Heart left ventricle (tissue), 7 donors: Measurements from ENCODE around the genes COMMD3 and ARMC3.

GRCh38 chr10:21545118-21545628, 11.1 kb downstream of the MLLT10 start:
- PRO-cap, 6 experiments, result no peak in any of the 6 experiments
- RAMPAGE, long total RNA, 2 experiments, result no peak in any of the 2 experiments
- RRBS, result no CpG with 5 or more reads among the region's 3 CpGs

- PRO-cap, 6 experiments, result no peak in any of the 6 experiments
- RAMPAGE, long total RNA, 2 experiments, result no peak in any of the 2 experiments
- RRBS, result no CpG with 5 or more reads among the region's 7 CpGs
Measured at GRCh38 chr10:21733679-21734254, 199.7 kb downstream of the MLLT10 start.

DNA sequence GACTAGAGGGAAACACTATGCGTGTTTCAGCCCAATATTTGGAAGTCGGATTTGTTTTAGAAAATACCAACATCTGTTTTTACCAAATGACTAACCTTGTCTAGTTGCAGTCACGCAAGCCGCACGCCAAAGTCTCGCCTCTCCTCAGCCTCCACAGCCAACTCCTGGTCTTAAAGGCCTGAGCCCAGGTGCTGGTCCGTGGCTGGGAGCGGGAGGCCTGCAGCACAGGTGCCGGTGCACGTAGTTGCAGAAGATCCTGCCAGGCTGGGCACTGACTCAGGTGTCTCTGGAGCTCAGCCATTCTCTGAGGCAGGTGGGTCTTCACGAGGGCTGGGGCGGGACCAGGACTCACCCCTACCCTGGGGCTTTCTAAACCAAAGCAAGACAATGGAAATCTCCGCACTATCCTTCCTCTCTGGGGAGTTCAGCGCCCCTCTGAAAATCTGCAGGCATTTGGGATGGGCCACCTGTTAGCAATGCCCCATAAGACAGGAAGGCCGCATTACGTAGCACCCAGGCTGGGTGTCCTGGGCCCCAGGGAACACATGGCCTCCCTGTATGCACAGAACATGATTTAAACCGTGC, 216.4 kb downstream of the MLLT10 start:
- PRO-cap, 6 experiments, result no peak in any of the 6 experiments
- RAMPAGE, long total RNA, 2 experiments, result no peak in any of the 2 experiments
- RRBS, result no CpG with 5 or more reads among the region's 17 CpGs

- PRO-cap, 6 experiments, result no peak in any of the 6 experiments
- RAMPAGE, long total RNA, 2 experiments, result no peak in any of the 2 experiments
- RRBS, result no CpG with 5 or more reads among the region's 1 CpG
Measured at GRCh38 chr10:21919678-21920379, 83.7 kb downstream of the DNAJC1 start.

- PRO-cap, 6 experiments, result no peak in any of the 6 experiments
- RAMPAGE, long total RNA, 2 experiments, result no peak in any of the 2 experiments
- RRBS, result no CpG with 5 or more reads among the region's 4 CpGs
Measured at GRCh38 chr10:21928144-21928824, 75.2 kb downstream of the DNAJC1 start.

GRCh38 chr10:21961899-21962458, 41.6 kb downstream of the DNAJC1 start:
- PRO-cap, 6 experiments, result no peak in any of the 6 experiments
- RAMPAGE, long total RNA, 2 experiments, result no peak in any of the 2 experiments

DNA sequence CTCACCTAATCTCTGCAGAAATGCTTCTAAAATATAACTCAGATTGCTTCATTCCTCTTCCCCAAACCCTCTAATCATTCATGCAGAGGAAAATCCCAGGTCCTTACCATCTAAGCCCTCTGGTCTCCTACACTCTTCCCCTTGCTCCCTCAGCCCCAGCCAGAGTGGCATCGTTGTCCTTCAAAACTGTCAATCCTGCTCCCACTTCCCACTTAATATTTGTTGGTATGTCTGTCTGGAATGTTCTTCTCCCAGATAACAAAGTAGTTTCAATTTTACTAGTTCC, 27.5 kb upstream of the DNAJC1 start:
- PRO-cap, 6 experiments, result peak in 2 of 6 experiments; most common minus-strand start position 185 of the sequence (in 1)
- RAMPAGE, long total RNA, 2 experiments, result no peak in any of the 2 experiments
- RRBS, result no CpG with 5 or more reads among the region's 1 CpG

- PRO-cap, 6 experiments, result peak in 6 of 6 experiments; most common plus-strand start chr10:22229256 (in 5); most common minus-strand start chr10:22229152 (in 4)
- RAMPAGE, long total RNA, 2 experiments, result no peak in any of the 2 experiments
- RRBS, result under 1% methylated on average over 21 of the region's 76 CpGs
Measured at GRCh38 chr10:22228750-22230214, 11.5 kb upstream of the EBLN1 start.

DNA sequence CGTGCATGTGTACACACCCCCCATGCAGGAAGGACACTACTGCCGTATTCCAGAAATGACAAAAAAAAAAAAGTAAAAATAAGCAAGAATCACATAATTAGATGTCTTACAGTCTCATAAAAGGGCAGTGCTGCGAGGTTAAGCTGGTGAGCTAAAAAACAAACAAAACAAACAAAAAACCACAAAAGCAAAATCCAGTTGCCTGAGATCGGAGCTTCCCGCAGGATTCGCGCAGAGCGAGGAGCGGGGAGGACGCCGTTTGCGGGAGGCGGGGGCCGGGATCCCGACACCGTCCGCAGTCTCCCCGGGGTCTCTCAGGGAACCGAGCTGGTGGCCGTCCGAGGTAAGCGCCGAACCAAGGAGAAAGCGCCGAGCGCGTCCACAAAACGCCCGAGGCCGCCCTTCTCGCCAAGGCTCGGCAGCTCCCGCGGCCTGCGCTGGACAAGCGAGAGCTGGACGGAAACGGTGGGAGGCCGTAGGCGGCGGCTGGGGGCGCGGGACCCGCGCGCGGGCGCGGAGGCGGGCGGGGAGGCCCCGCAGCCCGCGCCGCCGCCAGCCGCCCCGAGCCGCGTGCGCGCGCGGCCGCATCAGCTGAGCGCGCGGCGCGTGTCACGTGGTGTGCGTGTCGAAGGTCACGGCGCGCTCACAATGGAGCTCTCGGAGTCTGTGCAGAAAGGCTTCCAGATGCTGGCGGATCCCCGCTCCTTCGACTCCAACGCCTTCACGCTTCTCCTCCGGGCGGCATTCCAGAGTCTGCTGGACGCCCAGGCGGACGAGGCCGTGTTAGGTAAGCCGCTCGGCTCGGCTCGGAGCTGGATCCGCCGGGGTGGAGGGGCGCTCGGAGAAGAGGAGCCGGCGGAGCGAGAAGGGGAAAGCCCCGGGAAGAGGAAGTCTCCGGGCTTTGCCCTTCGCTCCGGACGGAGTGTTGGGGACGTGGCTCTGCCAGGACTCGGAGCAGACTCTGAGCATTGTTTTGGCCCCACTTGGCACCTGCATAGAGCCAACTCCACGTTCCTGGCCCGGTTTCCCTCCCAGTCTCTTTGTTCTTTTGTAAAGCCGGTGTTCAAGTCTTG, at the start of gene COMMD3:
TSS of gene COMMD3 (plus strand) at position 619 of the 1,073 bp plus-strand sequence.
- PRO-cap, 6 experiments, result peak in 6 of 6 experiments; most common plus-strand start position 640 of the sequence (in 5); most common minus-strand start position 586 of the sequence (in 6)
- RAMPAGE, long total RNA, 2 experiments, result start-site peak on the plus strand in 2 of 2 experiments, centred at positions 649 to 650 of the sequence, 541 to 602 reads per replicate
- RRBS, result 2% methylated on average over 15 of the region's 109 CpGs

DNA sequence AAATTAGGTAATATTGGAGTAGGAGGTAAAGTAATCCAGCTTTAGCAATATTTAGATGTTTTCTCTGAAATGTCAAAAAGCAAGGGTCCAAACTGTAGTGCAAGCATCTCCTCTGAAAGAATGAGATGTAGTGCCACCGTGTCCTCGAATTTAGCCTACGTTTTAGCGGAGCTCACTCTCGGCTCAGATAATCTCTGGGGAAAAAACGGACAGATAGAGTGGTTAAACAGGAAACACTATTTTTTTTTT, 5.4 kb upstream of the SPAG6 start:
- PRO-cap, 6 experiments, result peak in 1 of 6 experiments; most common minus-strand start position 152 of the sequence (in 1)
- RAMPAGE, long total RNA, 2 experiments, result no peak in any of the 2 experiments
- RRBS, result no CpG with 5 or more reads among the region's 6 CpGs

GRCh38 chr10:22437193-22438424, 92.3 kb downstream of the SPAG6 start:
- PRO-cap, 6 experiments, result peak in 6 of 6 experiments; most common plus-strand start chr10:22437341 (in 5); most common minus-strand start chr10:22437595 (in 5)
- RAMPAGE, long total RNA, 2 experiments, result start-site peak on the minus strand in 1 of 2 experiments, at chr10:22437590-22437679 at its widest, 11 reads per replicate
- RRBS, result 2% methylated on average over 5 of the region's 77 CpGs

DNA sequence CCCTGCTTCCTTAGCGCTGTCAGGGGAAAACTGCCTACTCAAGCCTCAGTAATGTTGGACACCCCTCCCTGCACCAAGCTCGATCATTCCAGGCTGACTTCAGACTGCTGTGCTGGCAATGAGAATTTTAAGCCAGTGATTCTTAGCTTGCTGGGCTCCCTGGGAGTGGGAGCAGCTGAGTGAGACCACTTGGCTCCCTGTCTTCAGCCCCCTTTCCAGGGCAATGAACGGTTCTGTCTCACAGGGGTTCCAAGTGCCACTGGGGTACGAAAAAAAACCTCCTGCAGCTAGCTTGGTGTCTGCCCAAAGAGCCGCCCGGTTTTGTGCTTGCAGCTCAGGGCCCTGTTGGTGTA, 184.1 kb downstream of the PIP4K2A start:
- PRO-cap, 6 experiments, result no peak in any of the 6 experiments
- RAMPAGE, long total RNA, 2 experiments, result no peak in any of the 2 experiments
- RRBS, result no CpG with 5 or more reads among the region's 6 CpGs

DNA sequence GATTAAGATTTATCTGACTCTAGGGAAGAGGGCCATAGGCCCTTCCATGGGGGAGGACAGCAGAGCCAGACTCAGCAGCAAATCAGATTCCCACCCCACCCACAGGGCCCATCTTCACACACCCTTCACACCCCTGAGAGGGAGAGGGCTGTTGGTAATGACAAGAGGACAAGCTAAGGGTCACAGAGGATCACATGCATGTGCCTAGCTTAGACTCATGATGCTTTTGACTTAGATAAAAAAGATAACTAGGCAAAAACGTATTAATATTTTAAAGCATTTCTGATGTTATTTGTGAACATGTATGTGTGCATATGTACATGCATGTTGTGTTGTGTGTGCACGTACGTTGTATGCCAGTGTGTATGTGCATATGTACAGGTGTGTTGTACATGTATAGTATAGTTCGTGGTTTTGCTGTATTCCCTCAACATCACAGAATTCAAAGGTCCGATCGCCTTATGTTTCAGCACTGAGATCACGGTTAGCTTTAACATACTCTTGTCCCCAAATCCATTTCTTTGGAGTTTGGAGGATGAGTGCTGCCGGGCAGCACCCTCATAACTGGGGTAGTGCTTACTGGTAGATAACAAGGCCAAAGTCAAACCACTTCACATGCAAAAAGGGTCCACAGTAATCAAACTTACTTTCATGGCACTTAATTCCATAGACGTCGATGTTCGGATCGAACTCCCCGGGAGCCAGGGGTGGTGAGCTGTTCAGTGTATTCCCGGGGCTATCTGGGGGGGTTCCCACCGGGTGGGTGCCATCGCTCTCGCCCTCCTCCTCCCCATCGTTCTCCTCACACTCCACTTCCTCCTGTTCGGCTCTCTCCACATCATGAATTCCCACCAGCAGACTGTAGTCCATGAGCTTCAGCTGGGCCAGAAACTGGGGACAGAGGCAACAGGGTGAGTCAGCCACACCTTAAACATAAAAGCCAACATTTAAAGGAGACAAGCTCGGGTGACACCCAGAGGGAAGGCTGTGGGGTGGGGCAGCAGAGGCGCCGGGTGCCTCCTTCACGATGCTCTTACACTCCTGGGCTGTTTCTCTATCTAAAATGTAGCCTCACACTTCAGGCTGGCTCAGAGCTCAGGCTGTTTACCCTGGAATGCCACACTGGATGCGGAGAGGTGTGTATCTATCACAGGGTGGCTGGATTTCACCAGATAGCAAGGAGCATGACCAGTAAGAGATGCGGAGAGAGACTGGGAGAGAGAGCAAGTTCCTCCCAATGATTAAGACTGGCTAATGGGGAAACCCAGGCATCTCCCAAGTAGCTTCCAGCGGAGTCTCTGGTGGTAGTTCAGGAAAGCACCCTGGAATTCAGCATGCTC, 172.8 kb downstream of the PIP4K2A start:
- PRO-cap, 6 experiments, result no peak in any of the 6 experiments
- RAMPAGE, long total RNA, 2 experiments, result no peak in any of the 2 experiments
- RRBS, result 100% methylated on average over 1 of the region's 26 CpGs

DNA sequence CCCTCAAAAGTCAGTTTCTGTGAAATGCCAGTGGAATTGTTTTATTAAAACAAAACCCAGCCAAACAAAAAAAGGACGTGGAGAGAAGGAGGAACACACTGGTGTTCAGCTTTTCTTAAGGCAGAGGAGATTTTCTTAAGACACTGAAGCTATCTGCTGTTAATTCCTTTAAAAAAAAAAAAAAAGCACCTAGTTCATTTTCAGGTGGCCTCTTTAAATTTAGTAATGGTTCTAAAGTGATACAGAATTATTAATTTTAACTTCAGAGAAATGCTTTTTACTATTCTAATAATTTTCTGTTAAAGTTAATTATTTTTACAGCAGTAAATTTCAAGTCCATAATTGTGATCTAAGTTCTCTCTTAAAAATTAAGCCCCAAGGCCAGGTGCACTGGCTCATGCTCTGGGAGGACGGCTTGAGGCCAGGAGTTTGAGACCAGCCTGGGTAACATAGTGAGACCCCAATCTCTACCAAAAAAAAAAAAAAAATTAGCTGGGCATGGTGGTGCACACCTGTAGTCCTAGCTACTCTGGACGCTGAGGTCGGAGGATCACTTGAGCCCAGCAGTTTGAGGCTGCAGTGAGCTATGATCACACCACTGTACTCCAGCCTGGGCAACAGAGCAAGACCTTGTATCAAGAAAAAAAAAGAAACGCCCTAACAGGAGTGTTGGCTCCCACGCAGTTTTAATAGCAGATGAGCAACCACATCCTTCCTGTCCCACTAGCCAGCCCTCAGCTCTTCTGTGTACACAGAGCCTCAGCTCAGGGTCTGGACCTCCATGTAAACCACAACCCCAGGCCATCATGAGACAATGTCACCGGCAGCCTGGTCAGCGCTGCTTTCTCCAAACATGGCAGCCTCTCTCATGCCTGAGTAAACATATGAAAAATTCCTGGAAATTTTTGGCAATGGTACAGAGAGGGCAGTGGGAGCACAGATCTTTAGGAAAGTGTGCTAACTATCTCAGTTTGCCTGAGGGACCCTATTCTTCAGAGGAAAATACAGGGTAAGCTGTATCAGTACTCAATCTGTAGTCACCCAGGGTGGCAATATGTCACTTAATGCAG, 108.4 kb downstream of the PIP4K2A start:
- PRO-cap, 6 experiments, result no peak in any of the 6 experiments
- RAMPAGE, long total RNA, 2 experiments, result no peak in any of the 2 experiments
- RRBS, result no CpG with 5 or more reads among the region's 8 CpGs

- PRO-cap, 6 experiments, result no peak in any of the 6 experiments
- RAMPAGE, long total RNA, 2 experiments, result no peak in any of the 2 experiments
- RRBS, result no CpG with 5 or more reads among the region's 11 CpGs
Measured at GRCh38 chr10:22649314-22649961, 64.9 kb downstream of the PIP4K2A start.

GRCh38 chr10:22651199-22652046, 63.0 kb downstream of the PIP4K2A start:
- PRO-cap, 6 experiments, result no peak in any of the 6 experiments
- RAMPAGE, long total RNA, 2 experiments, result no peak in any of the 2 experiments
- RRBS, result 80% methylated on average over 2 of the region's 12 CpGs

GRCh38 chr10:22927594-22928459, at the start of gene ARMC3:
ARMC3 (plus strand) TSS chr10:22928053.
- PRO-cap, 6 experiments, result peak in 1 of 6 experiments; most common minus-strand start chr10:22927946 (in 1)
- RAMPAGE, long total RNA, 2 experiments, result no peak in any of the 2 experiments
- RRBS, result no CpG with 5 or more reads among the region's 43 CpGs

DNA sequence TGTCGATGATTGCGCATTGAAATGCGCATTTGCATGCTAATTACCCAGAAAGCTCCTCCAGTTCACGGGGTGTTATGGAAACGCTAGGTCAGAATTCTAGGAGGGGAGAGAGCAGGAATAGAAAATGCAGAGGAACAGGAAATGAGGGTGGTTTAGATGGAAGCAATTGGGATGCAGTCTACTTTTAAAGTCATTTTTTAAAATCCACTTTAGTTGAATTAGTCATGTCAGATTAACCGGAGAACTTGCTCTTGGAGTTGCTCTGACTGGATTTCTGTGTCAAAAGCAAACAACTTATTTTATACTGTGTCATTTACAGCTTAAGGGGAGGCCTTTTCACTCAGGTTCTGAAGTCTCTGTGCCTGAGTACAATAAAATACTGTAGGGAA, 39.3 kb upstream of the MSRB2 start:
- PRO-cap, 6 experiments, result no peak in any of the 6 experiments
- RAMPAGE, long total RNA, 2 experiments, result no peak in any of the 2 experiments
- RRBS, result no CpG with 5 or more reads among the region's 6 CpGs

GRCh38 chr10:23342287-23342931, 2.2 kb downstream of the C10orf67 start:
- PRO-cap, 6 experiments, result no peak in any of the 6 experiments
- RAMPAGE, long total RNA, 2 experiments, result no peak in any of the 2 experiments
- RRBS, result no CpG with 5 or more reads among the region's 10 CpGs

DNA sequence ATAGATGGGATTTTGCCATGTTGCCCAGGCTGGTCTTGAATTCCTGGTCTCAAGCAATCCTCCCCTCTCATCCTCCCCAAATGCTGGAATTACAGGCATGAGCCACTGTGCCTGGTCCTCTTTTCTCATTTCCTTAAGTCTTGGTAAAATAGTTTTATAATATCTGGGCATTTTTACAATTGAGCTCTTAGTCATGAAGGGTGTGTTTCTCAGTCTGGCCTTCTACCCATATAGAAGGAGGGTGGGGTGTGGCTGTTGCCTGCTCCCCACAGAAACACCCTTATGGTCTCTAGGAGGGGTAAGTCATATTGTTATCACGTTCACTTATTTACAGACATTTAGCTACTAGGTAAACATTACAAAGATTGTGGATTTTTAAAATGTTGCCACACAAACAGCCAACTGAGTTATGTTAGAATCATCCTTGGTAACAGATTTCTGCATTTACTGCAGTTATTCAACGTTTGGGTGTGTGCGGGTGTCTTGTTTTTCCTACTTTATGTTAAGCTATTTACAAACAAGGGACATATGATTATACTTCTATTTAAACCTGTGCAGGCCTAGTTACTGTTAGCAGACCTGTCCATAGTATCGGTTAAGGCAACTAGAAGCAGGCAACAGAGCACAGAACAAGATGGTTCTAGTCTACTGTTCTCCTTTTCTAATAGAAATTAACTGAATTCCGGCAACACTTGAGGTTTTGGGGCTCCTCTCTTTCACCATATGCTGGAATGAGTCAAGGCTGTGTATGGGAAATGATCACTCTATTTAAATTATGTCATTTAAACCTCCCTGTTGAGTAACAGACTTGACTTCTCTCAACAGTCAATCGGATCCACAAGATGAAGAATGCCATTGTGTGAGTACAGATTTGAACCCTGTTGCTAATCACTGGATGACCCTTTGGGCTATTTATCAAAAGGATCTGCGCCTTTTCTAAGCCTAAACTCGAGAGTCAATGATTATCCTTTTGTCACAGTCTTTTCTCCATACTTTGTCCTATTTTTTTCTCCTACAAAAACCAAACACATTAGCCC, 6.4 kb upstream of the OTUD1 start:
- PRO-cap, 6 experiments, result no peak in any of the 6 experiments
- RAMPAGE, long total RNA, 2 experiments, result no peak in any of the 2 experiments
- RRBS, result no CpG with 5 or more reads among the region's 8 CpGs